H4 (cell line): Measurements from ENCODE around the gene LYPD6.

DNA sequence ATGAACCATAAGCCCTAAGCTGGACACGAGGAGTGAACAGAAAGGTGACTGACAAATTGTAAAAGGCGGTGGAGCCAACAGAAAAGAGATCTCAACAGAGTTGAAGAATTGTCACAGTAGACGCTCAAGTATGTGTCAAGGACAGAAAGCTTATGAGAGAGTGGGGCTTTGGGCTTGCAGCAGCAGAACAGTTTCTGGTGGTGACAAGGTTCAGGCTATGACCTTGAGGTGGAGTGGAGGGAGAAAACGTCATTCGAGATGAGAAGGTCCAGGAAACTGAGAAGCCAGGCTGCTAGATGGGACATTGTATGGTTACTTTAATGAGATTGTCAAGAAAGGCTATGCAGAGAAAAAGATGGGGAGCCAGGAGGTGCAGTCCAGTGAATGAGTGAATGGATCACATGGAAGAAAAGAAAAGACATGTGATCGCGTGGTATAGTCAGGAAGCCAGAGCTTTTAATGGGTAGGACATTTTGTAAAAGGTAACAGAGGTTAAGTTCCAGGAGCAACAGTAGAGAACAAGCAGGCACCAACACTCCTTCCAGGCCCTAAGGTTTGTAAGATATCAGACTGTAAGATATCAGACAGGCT, 91.1 kb upstream of the EPC2 start:
- RAMPAGE, long total RNA: no peak

DNA sequence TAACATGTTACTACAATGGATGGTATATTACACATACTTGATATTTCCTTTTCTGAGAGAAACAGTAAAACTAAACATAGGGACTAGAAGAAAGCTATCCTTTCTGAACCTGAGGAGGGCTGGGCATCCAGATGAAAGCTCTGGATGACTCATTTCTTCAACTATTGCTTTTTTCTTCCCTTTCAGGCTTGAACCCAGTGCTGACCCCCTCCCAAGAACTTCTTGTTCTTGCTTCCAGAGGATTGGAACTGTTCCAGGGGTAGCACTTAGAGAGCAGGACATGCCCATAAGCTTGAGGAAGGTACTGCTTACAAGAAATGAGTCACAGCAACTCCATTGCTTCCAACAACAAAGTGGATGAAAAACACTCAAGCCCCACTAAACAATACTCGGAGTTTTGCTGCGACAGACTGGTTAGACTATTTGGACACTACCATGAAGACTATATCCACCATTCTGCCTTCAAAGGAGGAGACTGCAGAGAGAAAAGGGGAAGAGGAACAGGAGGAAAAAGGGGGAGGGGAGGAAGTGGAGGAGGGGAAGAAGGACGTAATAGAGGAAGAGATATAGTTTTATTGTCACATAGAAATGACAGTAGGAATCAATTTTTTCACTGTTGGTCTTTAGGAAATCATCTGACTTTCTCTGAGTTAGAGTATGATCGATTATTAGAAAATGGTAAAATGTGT, 1.6 kb upstream of the EPC2 start:
- RAMPAGE, long total RNA: no peak

GRCh38 chr2:148705229-148705932, 60.8 kb downstream of the EPC2 start:
- RAMPAGE, long total RNA: no peak

- RAMPAGE, long total RNA: no peak
These were observed 62.8 kb downstream of the EPC2 start for GRCh38 chr2:148707252-148707938.

DNA sequence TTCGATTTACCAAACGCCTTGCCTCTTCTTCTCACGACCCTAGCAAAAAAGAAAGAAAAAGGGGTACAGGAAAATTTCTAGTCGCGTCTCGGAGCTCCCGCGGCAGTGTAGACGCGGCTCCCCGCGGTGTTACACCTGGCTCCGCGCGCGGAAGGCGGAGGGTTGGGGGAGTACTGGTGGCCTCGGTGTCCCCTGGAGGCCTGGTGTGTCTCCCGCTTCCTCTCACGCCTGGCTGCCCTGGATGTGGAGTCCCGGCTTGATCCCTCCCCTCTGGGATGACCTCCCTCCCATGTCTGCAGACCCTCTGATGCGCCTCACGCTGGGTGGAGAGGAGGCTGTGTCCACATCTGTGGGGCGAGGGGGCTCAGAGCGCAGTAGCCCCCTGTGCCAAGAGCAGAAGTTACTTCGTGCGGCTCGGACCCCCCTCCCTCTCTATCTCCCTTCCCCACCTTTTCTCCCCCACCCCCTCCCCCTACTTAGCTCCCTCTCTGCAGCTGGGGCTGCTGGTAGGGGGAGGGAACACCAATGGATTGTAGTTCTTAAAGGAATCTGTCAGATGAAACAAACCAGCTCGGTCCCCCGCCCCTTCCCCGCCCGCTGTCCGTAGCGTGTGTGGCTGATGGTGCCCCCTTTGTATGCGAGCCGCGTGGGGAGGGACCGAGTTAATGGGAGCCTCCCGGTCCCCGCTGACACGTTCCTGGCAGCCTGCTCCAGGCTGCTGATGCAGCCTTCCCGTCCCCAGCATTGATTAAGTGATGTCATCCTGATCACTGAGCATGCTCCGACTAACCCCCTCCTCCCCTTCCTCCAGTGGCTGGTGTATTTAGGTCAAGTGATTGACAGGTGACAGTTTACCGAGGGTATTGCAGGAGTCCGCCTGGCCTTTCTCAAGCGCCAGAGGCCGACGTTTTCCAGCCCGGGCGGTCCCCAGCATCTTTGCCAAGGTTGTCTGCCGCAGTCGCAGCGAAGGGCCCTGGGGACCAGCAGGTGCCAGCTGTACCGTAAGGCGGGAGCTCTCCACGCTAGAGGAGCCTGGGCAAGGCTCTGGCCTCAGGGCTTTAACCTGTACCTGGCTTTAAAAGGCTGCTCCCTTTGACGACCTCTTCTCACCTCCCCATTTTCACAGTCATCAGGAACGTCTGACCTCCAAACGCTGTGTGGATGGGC, 1.5 kb downstream of the KIF5C start:
- RAMPAGE, long total RNA: no peak

GRCh38 chr2:149329765-149330912, at the start of gene LYPD6:
LYPD6 (plus strand) TSS chr2:149330587.
- RAMPAGE, long total RNA: start-site peak on the plus strand at chr2:149330546-149330627, 29 reads

DNA sequence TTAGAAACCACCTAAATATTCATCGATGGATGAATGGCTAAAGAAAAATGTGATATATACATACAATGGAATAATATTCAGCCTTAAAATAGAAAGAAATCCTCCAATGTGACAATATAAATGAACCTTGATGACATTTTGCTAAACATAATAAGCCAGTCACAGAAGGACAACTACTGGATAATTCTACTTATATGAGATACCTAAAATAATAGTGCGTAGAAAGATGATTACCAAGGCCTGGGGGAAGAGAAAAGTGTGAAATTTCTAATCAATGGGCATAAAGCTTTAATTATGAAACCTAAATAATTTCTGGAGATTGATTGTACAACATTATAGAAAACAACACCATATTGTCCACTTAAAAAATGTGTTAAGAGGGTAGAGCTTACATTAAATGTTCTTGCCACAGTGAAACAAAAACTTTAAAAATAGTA, 281.0 kb upstream of the MMADHC start:
- RAMPAGE, long total RNA: no peak

DNA sequence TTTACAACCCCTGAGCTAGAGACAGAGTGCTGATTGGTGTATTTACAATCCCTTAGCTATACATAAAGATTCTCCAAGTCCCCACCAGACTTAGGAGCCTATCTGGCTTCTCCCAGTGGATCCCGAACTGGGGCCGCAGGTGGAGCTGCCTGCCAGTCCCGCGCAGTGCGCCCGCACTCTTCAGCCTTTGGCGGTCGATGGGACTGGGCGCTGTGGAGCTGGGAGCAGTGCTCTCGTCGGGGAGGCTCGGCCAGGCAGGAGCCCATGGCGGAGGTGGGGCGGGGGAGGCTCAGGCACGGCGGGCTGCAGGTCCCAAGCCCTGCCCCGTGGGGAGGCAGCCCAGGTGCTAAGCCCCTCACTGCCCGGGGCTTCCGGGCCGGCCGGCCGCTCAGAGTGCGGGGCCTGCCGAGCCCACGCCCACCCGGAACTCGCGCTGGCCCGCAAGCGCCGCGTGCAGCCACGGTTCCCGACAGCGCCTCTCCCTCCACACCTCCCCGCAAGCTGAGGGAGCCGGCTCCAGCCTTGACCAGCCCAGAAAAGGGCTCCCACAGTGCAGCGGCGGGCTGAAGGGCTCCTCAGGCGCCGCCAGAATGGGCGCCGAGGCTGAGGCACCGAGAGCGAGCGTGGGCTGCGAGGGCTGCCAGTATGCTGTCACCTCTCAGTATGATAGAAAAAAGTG, 316.4 kb downstream of the RND3 start:
- RAMPAGE, long total RNA: no peak

GRCh38 chr2:150466639-150467295, 20.7 kb downstream of the RND3 start:
- RAMPAGE, long total RNA: no peak

DNA sequence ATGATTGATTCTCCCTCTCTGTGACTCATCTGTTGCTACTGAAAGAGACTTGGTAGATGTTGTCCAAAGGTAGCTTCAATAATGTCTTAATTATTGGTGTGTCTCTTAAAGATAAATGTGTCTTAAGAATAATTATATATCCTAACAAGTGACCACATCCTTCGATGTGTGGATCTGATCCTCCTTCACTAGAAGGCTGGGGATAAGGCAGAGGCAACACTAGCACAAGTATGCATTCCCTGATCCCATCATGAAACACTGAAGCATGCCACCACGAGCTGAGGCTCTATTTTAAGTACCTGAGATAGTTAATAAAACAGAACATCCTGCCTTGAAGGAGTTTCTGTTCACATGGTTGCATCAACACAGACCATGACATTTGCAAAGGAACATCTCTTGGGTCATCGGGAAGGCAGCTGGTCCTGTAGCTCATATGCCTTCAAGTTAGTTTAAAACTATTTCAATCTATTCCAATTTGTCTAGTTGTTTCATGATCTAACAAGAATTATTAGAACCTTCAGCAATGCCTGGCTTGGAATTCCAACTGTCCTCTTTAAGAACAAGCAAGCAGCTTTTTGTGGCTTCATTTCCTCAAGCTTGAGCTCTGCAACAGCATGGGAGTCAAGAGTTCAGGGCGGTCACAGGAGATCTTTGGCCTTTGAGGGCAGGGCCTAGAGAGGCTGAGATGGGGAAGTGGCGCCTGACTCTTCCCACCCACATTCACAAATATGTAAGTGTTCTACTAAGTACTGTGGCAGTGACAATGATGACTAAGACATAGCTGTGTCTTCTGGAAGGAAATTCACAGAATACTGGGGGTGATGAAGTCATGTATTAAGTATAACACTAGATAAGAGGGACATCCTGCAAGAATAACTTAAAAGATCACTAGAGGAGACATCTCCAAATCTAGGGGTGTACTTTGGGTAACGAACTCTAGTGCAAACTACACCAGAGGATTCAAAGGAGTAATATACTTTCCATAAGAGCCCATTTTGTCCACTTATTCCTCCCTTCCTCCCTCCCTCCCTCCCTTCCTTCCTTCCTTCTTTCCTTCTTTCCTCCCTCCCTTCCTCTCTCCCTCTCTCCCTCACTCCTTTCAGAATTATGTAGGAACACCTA, 15.1 kb downstream of the RND3 start:
- RAMPAGE, long total RNA: no peak

- RAMPAGE, long total RNA: no peak
These were observed 13.8 kb upstream of the RBM43 start for GRCh38 chr2:151275351-151275911.

GRCh38 chr2:152335319-152335879, 425 bp downstream of the FMNL2 start:
- RAMPAGE, long total RNA: no peak

GRCh38 chr2:152403468-152403835, 68.5 kb downstream of the FMNL2 start:
- RAMPAGE, long total RNA: no peak

- RAMPAGE, long total RNA: no peak
These were observed 70.2 kb downstream of the FMNL2 start for GRCh38 chr2:152405097-152405678.

DNA sequence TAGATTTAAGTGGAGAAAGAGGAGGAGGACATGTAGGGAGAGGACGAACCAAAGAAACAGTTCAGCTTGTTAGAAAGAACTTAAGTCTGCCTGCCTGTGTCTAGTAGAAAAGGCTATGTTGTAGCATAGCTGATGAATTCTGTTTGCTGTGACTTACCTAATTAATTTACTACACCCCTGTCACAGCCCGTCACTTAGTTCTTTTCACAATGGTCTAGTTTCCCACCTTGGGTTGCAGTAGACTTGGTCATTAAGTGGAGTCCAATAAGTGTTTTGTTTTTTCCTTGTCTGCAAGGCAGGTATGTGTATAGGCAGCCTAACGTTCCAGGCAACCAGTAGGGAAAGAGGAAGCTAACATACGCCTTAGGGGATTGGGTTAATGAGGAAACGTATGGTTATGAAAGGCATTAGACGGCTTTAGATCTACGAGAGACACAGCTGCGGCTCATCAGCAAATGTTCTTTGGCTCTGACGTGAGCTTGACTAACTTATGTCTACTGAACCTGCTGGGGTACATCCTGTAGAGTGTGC, 180.2 kb downstream of the PRPF40A start:
- RAMPAGE, long total RNA: no peak

DNA sequence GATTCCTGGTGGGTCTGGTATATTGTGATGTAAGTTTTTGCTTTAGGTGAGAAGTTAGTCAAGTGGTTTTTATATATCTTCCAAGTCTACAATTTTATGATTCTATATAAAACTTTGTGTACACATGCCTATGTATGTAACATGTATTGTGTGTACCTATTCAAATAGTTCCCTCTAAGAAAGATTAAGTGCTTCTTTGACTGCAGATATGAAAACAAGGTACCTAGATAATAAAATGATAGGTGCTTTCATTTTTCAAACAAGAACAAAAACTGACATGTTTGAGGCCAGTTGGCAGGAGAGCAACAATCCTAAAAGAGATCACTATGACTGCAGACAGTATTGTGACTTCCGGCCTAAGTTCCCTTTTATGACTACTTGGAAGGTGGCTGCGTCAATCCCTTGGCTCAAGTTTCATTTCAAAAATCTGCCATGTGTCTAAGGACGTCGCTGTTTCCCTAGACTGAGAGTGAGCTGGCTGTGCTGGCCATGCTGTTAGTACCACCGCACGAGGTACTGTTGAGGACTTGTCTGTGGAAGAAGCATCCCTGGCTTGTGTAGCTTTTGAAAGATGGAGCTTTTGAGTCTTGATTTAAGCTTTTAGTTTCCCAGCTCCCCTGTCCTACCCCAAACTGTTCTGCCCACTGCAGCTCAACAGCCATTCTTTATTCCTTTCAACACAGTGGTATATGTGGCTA, 123.0 kb downstream of the PRPF40A start:
- RAMPAGE, long total RNA: no peak

DNA sequence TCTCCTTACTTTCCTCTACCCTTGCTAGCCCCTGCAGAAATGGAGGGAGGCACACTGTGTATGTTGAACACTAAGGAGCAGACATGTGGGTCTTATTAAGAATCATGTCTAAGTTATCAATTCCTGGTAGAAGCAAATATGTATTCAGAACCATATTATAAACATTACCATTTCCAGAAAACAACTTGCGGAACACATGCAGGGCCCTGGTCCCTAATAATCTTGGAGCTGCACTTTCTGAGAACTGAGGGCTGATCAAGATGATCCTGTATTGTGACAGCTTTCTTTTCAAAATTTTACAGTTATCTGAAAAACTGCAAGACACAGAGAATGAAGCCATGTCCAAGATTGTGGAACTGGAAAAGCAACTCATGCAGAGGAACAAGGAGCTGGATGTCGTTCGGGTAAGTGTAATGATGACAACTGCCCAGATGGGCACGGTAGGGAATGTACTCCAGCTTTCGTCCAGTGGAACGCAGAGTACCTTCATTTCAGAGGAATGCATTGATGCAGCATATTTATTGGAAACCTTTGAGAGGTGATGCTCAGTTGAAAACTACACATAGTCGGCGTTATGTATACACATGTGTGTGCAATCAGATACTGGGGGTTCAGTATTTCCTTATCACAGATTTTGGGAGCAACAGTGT, 100.3 kb downstream of the PRPF40A start:
- RAMPAGE, long total RNA: no peak

- RAMPAGE, long total RNA: no peak
These were observed 77.4 kb downstream of the PRPF40A start for GRCh38 chr2:152639854-152640180.

- RAMPAGE, long total RNA: no peak
These were observed 74.9 kb downstream of the RPRM start for GRCh38 chr2:153403267-153404430.

GRCh38 chr2:153509215-153509521, 30.6 kb upstream of the RPRM start:
- RAMPAGE, long total RNA: no peak